Sciatic nerve (tissue), 1 donor: Measurements from ENCODE around the genes TOGARAM1, MGAT2 and KLHDC2.

- PRO-cap = bidirectional peak, plus-strand start at chr14:44962232, minus-strand start at chr14:44961898; bidirectional peak, plus-strand start at chr14:44962838, minus-strand start at chr14:44962751
These were observed at the start of gene TOGARAM1 for GRCh38 chr14:44962071-44963225. Gene TOGARAM1, plus strand, starts transcription at chr14:44962190.

DNA sequence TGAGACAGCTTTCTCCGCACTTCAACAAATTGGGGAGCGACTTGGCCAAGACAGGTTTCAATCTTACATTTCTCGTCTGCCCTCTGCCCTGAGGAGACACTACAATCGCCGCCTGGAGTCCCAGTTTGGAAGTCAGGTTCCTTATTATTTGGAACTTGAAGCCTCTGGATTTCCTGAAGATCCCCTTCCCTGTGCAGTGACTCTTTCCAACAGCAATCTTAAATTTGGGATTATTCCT is 1.2 kb downstream of the TOGARAM1 start:
- PRO-cap = no peak

DNA sequence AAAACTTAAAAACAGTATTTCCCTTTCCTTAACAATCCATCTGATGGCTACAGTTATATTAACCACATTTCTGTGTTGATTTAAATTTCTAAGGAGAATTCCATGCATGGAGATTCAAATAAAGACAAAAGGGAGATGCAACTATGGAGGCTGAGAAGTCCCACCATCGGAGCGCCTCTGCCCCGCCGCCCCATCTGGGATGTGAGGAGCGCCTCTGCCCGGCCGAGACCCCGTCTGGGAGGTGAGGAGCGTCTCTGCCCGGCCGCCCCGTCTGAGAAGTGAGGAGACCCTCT is 135.8 kb upstream of the MIS18BP1 start:
- PRO-cap = no peak

- PRO-cap = no peak
These were observed 739 bp upstream of the MDGA2 start for GRCh38 chr14:47675984-47676704.

GRCh38 chr14:48267658-48268358 is 592.4 kb upstream of the MDGA2 start:
- PRO-cap = no peak

GRCh38 chr14:49549878-49550405 is 36.2 kb downstream of the RPS29 start:
- PRO-cap = no peak

DNA sequence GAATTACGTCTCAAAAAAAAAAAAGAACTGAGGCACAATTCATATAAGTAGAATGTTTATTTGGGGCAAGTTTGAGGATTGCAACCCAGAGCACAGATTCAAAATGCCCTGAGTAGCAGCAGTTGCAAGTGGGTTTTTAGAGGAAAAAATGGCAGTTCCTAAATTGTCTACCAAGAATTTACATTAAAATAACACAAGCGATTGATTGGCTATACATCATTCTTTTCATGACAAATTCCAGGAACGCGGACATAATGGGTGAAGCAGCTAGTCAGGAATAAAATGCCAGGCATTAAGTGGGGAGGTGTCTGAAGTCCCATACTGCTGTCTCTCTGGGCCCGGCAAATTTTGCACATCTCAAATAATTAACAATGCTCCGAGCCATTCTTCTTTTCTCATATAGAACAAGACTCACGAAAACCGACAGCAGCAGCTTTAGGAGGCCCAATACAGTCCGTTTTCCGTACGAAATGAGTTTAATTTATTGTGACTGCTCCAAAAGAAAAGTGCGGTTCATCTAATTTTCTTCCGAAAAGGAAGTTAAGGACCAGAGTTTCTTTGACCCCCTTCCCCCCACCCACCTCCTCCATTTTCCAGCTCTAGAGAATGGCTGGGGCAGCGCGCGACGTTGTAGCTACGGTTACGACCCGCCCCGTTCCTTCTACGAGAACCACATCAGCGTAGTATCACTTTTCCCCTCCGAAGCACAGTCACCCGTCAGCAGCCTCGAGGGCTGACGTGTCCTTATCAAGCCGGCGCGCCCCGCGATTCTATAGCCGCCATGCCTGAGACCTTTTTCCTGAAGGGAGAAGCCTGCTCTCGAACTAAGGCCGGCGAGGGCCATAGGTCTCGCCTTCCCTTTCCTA is 574 bp downstream of the RPL36AL start:
- PRO-cap = bidirectional peak, plus-strand start at position 709 of the sequence, minus-strand start at position 746 of the sequence

- PRO-cap = bidirectional peak, plus-strand start at chr14:49620769, minus-strand start at chr14:49620620; bidirectional peak, plus-strand start at chr14:49621158, minus-strand start at chr14:49621206; bidirectional peak, plus-strand start at chr14:49621298, minus-strand start at chr14:49621267
These were observed at the start of gene MGAT2 for GRCh38 chr14:49620485-49621449. Gene MGAT2, plus strand, starts transcription at chr14:49620799.

- PRO-cap = bidirectional peak, plus-strand start at chr14:49634468, minus-strand start at chr14:49634277; bidirectional peak, plus-strand start at chr14:49634697, minus-strand start at chr14:49634706
These were observed 606 bp downstream of the DNAAF2 start for GRCh38 chr14:49634202-49635074.

DNA sequence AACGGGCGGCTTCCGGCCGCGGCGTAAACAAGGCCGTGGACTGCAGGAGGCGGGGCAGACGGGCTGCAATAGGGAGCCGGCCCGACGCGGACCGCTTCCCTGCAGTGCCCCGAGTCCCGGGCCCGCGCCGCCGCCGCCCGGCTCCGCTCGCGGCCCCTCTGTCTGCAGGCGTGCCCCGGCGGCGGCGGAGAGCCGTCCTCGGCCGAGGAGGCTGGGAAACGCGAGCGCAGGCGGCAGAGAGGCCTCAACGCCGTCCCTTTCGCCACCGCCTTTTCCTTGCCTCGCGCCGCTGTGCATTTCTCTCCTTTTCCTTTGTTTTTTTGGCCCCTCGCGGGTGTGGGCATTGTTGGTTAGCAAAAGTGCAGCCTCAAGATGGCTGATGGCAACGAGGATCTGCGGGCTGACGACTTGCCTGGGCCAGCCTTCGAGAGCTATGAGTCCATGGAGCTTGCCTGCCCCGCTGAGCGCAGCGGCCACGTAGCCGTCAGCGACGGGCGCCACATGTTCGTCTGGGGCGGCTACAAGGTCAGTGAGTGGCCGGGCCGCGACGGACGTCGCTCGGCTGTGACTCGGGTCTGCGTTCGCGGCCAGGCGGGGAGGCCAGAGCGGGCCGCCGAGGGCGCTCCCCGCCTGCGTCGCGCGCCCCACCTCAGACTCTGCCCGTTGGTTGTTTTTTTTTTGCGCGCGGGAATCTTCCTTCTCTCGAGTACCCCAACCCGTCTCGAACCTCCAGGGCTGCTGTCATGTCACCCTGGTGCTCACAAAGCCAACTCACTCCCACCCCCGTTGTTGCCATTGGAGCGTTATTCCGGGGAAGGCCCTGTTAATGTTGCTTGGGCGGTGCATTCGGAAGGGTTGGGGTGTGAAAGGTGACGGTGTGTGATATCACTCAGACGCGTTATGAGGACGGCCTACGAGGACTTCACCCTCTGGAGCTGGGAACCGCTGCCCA is at the start of gene KLHDC2:
Gene KLHDC2, plus strand, starts transcription at position 57 of the 952 bp plus-strand sequence.
- PRO-cap = bidirectional peak, plus-strand start at position 71 of the sequence, minus-strand start outside the sequence; bidirectional peak, plus-strand start at position 370 of the sequence, minus-strand start at position 435 of the sequence; bidirectional peak, plus-strand start at position 603 of the sequence, minus-strand start at position 577 of the sequence; bidirectional peak, plus-strand start at position 892 of the sequence, minus-strand start at position 708 of the sequence

DNA sequence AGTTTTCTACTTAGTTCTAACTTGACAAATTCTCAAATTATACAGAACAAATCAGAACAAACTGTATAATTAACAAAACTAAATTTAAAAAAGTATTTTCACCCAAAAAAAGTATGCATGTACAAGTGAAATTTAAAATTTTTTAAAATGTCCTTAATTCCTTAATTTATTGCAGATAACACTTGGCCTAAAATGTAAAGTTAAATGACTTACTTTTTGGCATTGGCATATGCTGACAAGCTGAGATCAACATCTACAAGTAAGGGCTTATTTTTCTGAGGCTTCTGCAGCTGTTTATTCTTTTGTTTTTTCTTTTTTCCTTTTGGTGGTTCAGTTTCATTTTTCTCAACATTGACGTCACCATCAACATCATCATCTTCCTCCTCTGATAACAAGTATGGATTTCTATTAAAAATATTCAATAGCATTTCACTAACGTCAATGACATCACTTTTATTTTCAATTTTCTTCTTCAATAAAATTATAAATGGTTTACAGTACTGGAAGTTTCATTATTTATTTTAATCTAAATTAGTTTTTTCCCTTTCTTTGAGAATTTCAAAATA is 24.1 kb downstream of the NEMF start:
- PRO-cap = no peak

DNA sequence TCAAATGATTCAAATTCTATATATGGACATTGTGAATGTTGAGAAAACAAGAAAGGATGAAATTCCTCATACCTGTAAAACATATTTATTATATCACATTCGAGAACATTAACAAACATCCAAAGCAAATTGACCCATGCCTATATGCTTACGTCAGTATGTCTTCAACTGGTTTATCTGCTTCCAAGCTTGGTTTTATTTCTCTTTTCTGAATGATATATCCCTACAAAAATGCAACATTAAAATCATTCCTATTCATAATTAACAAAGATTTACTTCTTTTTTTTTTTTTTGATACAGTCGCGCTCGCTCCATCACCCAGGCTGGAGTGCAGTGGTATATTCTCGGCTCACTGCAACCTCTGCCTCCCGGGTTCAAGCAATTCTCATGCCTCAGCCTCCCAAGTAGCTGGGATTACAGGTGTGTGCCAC is 20.5 kb downstream of the NEMF start:
- PRO-cap = no peak

- PRO-cap = bidirectional peak, plus-strand start at chr14:49868524, minus-strand start at chr14:49868183
These were observed 15.4 kb upstream of the NEMF start for GRCh38 chr14:49867563-49868738.

DNA sequence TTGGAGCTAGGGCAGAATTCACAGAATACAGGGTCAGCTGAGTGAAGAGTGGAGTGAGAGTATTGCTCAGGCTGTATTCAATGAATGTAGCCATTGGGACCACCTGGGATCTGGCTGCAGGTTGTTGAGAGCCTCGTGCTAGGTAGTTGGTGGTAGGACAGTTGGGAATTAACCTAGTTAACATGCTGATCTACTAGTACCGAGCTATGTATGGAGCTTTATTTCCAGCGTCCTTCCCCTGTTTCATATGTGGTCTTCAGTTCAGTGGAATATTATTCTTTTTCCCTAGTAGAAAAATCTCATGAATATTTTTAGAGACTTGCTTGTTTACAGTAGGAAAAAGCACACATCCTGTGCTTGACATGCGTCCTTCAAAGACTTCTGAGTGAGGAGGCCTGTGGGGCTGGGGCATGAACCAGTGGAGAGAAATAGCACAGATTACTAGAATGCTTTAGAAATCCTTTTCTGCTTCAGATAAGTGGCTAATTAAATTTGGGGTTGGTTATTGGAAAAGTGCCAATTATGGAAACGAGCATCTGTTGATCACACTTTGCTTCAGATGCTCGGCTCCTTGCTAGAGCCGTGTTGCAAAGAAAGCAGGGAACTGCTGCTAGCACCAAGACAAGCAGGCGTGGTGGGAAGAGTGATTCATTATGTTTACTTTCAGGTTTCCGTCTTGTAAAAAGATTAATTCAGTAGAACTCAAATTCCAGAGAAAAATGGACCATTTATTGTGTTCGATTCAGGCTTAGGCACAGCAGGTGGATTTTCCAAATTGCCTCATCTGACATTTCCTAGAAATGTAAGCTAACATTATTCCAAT is 53.6 kb downstream of the ARF6 start:
- PRO-cap = no peak

DNA sequence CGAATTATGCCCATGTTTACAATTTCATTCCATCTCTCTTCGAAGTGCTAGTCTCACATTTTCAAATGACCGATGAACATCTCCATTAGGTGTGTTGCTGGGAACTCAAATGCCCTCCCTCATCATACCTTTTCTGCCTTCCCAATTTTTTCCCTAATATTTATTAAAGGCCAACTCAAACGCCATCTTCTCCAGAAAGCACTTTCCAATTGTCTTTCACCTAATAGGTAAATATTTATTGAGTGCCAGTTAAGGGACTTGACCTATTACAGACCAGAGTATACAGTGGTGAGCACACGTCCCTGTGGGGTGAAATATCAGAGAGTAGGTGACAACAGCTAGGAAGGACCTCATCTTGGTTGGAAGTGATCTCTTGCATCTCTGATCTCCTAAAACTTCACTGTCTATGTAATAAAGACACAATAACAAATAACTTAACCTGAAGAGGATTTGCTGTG is 64.5 kb downstream of the ARF6 start:
- PRO-cap = no peak

GRCh38 chr14:49972774-49973396 is 80.0 kb downstream of the ARF6 start:
- PRO-cap = no peak

GRCh38 chr14:50003072-50004193 is 110.6 kb downstream of the ARF6 start:
- PRO-cap = bidirectional peak, plus-strand start at chr14:50003540, minus-strand start at chr14:50003403; bidirectional peak, plus-strand start at chr14:50003733, minus-strand start at chr14:50003750; unidirectional peak, minus-strand start at chr14:50003803

DNA sequence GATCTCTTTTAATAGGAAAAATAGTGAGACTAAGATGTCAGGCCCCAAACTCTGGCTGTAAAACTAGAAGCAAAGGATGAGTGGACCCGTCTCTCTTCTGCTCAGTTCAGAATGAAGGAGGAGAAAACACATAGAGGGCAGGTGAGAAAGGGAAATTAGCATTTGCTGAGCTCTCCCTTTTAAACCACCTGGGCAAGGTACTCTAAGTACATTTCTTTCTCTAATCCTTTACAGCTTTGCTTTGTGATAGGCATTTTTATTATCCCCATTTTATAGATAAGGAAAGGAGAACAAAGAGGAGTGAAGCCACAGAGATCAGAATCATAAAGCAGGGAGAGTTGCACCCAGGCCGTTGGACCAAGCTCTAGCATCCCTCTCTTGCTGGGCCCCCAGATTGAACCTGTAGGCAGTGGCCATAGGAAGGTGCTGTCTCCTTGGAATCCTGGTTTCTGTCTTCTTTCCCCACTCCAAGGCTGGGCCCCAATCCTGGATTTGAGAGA is 47.1 kb downstream of the VCPKMT start:
- PRO-cap = no peak

GRCh38 chr14:50366279-50367125 is 30.2 kb downstream of the CDKL1 start:
- PRO-cap = no peak

- PRO-cap = no peak
These were observed 8.3 kb downstream of the CDKL1 start for GRCh38 chr14:50388292-50388959.